ENCODE measurements around a stretch of chr20.

DNA sequence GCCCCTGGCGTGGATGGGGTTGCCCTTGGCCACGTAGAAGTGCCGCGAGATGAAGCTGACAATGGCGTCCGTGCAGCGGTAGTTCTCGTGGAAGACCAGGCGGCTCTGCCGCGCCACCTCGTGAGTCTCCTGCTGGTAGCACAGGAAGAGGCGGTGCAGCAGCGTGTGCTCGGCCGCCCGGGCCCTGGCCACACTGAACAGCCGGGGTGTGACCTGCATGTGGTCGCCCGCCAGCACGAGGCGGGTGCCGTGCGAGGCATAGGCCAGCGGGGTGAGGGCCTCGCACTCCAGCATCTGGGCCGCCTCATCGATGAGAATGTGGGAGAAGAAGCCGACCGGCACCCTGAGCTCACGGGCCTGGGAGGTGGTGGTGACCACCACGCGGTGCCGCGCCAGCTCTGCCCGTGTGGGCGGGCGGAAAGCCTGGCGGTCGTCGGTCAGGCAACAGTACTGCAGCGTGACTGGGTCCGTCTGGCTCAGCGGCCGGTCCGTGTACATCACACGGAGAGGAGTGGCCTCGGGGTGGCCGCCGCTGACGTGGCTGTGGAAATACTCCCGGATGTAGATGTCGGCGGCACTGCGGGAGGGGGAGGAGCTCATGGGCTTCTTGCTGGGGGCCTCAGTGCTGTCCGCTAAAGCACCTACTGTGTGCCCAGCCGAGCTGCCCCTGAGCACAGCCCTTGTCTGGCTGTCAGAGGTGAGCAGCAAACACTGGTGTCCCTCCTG is 6.8 kb downstream of the HELZ2 start:
- RRBS, result 98% methylated on average over 12 of the region's 57 CpGs

DNA sequence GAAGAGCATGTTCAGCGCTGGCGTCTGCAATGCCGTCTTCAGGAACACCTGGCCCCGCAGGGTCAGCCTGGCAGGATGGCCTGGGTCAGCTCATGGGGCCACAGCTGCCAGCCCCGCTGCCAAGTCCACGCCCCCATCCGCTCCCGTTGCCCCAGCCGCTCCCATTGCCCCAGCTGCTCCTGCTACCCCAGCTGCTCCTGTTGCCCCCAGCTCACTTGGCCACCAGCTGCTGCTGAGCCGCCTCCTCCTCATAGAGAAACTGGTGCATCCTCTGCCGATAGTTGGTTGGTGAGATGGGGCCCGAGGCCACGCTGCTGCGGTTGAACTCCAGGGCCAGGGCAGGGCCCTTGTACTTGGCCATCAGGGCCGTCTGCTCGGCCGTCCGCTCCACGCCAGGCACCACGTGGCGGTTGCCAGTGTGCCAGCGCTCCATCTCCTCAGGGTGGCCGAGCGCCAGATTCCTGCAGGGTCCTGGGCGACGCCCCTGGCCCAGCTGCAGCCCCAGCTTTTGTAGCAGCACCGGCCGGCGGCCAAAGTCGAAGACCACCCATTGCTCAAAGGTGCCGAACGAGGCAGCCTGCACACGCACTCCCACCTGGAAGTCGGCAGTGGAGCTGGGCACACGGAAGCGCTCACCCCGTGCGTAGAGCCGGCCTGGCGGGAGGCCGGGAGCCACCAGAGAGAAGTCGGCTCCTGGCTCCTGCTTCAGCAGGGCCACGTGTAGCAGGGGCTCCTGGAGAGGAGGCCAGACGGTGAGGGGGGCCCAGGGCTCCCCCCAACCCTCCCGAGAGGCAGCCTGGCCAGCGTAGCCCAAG is 4.9 kb downstream of the HELZ2 start:
- RRBS, result no CpG with 5 or more reads among the region's 46 CpGs

DNA sequence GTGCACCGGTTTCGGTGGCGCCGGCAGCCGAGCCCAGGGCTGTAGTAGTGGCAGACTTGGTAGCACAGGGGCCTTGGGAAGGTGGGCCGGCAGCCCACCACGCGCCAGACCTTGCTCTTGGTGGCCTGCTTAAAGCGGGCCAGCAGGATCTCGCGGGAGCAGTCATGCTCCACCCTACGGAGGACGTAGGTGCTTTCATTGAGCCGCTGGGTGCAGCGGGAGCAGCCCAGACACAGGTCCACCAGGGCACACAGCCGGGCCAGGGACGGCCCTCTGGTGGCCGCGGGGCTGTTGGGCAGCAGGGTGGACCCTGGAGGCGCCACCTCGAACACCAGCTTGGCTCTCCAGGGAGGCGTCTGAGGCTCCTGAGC is 1.2 kb downstream of the HELZ2 start:
- RRBS, result no CpG with 5 or more reads among the region's 22 CpGs

GRCh38 chr20:63588649-63589311 is 14.7 kb upstream of the HELZ2 start:
- RRBS, result 80% methylated on average over 2 of the region's 17 CpGs

- RRBS, result 6% methylated on average over 11 of the region's 44 CpGs
Measured at GRCh38 chr20:63627857-63629078, 1.4 kb upstream of the GMEB2 start.

DNA sequence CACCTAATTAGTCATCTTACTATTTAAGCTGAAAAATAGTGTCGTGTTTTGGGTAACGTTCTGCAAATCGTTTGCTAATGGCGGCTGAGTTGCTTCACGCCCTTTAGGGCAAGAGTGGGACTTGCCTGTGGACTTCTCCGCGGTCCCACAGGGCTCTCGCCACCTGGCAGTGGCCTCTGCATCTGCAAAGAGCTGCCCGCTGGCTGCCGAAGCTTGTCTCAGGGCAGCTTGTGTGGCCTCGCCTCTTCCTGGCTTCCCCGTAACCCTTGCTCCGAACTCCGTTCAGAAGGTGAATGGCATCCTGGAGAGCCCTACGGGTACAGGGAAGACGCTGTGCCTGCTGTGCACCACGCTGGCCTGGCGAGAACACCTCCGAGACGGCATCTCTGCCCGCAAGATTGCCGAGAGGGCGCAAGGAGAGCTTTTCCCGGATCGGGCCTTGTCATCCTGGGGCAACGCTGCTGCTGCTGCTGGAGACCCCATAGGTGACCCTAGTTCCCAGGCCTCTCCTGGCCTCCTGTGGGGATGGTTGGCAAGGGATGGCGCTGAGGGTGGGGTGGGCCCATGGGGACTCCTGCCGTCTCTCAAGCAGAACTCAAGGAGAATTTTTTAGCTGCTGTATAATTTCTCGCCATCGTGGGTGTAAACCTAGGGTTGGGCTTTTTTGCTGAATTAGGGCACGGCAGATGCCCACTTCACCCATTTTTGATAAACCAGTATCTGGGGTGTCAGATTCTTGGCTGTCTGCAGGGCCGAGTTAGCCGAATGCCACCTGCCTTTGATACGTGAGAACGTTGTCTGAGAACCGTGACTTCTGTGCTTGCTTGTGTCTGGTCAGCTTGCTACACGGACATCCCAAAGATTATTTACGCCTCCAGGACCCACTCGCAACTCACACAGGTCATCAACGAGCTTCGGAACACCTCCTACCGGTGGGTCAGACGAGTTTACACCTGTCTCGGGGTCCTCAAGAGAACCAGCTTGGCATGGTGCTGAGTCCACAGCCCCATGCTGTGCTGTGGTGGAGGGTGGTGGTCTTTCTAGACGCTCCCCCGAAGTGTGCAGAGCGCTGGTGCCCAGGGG is 3.2 kb downstream of the RTEL1 start:
- RRBS, result no CpG with 5 or more reads among the region's 47 CpGs

DNA sequence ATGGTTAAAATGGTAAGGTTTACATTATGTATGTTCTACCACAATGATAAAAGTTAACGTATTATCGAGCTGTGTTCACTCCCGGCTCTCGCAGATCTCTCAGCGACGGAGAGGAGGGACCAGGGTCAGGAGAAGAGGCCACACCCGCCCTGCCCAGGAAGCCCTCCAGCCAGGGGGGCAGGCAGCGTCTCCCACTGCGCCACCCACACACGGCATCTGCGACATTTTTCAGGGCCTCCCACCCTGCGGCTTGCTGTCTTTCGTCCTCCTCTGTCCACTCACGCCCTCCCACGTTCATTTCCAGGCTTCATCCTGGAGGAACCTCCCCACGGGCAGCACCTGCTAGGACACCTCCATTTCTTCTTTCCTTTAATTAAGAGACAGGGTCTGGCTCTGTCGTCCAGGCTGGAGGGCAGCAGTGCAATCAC is 43.3 kb downstream of the ZBTB46 start:
- RRBS, result no CpG with 5 or more reads among the region's 17 CpGs

DNA sequence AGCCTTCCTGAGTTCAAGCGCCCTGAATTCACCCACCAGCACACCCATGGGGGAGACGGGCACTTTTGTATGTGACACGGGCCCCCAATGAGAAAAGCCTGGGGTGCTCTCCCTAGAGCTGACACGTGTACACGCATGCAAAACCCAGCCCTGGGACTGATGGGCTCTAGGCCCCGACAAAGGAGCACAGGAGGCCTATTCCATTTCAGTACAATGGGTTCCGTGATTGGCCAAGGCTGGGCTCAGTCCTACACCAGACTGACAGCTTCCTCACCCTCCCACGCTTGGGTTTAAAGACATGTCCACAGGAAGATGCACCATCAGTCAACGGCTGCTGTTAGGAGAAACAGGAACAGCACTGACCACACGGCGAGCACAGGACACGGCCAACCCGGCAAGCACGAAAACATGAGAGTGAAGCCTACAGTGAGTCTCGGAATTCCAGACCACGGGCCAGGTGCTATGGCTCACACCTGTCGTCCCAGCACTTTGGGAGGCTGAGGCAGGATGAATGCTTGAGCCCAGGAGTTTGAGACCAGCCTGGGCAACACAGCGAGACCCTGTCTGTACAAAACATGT is 8.7 kb downstream of the ZBTB46 start:
- RRBS, result no CpG with 5 or more reads among the region's 18 CpGs

DNA sequence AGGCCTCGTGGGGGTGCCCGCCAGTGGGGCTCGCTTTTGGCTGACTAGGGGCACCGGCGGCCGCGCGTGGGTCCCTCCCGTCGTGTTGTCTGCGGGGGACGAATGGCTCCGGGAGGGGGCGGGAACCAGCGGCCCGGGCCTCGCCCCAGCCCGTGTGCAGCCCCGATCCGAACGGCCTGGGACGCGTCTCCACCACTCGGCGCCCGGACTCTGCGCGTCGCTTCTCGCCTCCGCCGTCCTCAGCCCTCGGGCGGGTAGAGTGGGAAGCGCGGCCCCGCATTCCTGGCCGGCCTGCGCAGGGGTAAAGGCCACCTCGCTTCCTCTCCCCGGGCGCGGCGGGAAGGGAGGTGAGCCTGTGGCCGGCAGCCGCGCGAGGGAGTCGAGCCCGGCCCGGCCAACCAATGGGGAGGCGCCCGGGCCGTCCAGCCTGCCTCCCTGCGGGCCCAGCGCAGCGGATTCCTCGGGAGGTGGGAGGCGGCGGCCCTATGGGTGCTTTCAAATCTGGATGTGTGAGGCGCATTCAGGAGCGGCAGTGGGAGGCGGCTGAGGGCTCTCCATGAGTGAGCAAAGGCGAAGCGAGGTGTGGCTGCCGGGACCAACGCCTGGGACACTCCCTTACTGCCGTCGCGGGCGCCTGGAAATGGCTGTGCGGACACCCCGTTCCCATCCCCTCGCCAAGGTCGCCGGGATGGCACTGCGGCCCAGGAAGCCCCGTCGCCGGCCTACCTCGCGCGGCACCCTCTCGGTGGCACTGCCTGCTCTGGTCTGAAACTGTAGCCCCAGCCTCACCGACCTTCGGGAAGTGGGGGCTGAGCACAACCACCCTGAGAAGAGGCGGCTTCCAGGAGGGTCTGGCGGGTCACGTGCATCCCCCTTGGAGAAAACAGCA is 1.2 kb upstream of the ZBTB46 start:
- RRBS, result 17% methylated on average over 43 of the region's 89 CpGs

DNA sequence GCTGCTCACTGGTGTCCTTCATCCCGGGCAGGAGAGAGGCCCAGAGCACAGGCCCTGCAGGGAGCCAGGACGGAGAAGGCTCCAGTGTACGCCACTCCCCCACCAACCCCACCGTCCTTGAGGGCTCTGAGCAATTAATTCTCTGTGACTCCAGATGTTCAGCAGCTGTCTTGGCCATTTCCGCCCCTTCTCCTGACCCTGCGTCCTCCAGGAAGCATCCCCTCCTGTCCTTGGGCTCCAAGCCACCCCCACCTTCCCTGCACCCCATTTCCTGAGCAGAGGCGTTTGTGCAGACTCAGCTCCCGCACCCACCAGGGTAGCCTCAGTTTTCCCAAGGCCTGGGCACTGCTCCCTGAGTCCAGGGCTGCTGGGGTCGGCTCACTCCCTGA is 3.3 kb upstream of the ABHD16B start:
- RRBS, result no CpG with 5 or more reads among the region's 9 CpGs

DNA sequence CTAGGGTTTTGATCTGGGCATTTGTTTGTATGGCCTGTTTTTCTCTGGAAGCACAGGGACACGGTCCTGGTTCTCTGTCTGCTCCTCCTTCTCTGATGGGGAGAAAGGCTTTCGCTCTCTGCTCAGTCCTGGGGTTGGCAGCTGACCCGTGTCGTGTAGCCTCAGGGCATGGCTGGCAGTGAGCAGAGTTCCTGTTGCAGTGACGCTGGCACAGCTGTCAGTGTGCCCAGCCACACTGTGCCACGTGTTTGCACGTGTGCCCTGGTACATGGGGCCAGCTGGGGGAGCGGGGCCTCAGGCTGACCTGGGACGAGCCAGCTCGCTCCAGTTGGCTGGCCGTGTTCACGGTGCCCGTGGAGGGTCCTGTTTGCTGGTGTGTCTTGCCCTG is 10.4 kb upstream of the DNAJC5 start:
- RRBS, result no CpG with 5 or more reads among the region's 13 CpGs

- RRBS, result 6% methylated on average over 6 of the region's 37 CpGs
Measured at GRCh38 chr20:63894103-63894826, 661 bp upstream of the DNAJC5 start.

DNA sequence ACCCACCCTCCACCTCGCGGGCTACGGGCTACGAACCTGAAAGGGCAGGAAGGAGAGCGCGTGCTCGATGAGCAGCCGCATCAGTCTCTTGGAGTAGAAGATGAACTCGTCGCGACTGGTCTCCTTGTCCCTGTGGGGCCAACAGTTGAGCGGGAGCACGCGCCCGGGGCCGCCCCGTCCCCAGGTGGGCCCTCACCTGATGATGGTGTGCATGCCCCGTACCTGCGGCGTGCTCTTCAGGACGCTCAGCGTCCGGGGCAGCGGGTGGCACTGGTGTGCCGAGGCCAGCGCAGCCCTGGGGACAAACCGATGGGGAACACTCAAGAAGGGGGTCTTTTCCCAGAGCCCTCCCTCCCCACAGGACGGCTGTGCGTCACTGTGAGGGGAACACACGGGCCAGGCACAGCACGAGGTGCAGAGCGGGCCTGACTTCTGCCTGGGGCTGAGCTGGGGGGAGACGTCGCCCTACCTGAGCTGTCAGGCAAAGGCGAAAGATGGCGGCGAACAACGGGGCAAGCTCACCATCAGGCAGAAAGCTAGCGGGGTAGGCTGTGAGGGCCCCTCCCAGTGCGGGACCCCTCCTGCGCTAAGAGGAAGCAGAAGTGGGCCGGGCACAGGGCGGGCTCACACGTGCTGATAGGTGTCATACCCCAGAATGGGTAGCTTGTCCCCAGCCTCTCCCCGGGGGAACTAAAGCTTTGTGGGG is 15.1 kb downstream of the UCKL1 start:
- RRBS, result 90% methylated on average over 12 of the region's 45 CpGs

- RRBS, result no CpG with 5 or more reads among the region's 30 CpGs
Measured at GRCh38 chr20:63944368-63944936, 11.8 kb downstream of the UCKL1 start.

GRCh38 chr20:63951420-63952310 is 4.6 kb downstream of the UCKL1 start:
- RRBS, result no CpG with 5 or more reads among the region's 18 CpGs

DNA sequence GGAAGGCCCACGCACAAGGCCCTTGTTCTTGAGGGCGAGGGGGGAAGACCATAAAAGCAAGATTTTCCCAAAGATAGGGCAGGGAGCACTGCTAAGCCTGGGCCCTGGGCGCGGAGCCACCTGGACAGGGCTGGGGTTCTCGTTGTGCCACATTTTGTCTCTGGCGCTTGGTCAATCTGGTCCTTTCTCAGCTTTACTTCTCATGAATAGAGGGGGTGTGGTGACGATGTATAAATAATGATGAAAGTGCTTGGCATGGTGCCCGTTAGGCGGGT is 4.8 kb downstream of the SAMD10 start:
- RRBS, result no CpG with 5 or more reads among the region's 9 CpGs

- RRBS, result no CpG with 5 or more reads among the region's 8 CpGs
Measured at GRCh38 chr20:64046936-64047258, 2.5 kb downstream of the SOX18 start.

DNA sequence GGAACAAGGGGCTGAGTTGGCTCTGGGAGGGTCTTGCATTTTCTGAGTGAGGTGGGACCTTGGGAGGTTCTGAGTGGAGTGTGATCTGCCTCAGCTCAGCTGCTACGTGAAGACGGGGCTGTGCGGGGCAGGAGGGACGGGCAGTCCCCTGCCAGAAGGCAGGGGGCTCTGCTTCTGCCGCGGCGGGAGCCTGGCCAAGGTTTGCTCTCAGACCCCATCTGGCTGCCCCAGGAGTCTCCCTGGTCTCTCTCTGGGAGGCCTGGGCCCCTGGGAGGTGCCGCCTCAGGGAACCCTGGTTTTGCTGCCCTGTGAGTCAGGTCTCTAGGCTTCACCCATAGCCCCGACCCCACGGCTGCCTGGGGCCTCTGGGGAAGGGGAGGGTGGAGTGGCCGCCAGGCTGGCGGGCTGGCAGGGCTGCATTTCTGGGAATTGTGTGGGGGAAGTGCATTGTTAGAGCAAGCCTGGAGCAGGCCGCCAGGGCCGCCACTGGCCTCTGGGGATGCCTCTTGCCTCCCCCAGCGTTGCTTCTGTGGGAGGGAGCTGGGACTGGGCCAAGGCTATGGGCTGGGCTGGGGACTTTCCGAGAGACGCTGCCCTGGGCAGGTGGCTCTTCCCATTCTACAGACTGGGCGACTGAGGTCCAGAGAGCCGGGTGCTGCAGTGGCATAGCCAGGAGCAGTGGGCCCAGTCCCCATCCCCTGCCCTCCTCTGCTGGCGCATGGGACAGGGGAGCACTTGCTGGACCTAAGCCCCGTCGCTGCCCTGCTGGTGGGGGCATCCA is 6.4 kb upstream of the SOX18 start:
- RRBS, result no CpG with 5 or more reads among the region's 22 CpGs

- RRBS, result no CpG with 5 or more reads among the region's 10 CpGs
Measured at GRCh38 chr20:64071847-64072356, 7.4 kb downstream of the RGS19 start.

DNA sequence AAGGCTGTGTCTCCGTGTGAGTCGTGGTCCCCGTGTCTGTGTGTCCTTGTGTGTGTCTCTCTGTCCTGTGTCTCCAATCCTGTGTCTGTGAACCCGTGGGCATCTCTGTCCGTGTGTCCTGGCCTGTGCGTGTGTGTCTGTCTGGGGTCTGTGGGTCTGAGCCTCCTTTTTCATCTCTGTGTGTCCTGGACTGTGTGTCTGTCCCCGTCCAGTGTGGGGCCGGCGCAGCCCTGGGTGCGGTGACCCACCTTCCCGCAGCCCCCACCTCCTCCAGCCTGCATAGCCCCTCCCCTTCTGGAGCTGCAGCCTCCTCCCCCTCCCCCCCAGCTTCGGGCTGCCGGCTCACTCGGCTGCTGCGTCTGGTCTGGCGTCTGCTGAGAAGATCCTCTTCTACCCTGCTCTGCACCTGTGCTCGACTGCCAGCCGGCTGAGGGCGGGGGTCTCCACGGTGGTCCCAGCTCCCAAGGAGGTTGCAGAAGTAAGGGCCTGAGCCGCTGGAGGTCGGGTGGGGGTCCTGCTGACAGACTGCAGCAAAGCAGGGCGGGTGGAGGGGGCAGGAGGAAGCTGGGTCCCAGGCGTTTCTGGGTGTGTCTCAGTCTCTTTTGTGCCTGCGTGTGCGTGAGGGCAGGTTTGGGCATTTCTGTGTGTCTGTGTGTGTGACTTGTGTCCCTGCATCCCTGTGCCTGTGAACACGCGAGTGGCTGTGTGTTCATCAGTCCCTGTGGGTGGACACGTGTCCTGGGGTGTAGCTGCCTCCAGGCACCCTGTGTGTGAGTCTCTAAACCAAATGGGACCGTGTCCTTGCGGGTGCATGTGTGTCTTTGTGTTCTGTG is 7.7 kb upstream of the LKAAEAR1 start:
- RRBS, result 30% methylated on average over 11 of the region's 31 CpGs